ENCODE measurements around a stretch of chr4.

- PRO-cap: no peak
Observed at GRCh38 chr4:185932075-185932511, 120.1 kb upstream of the SORBS2 start.

GRCh38 chr4:186069666-186069994 lies 674 bp downstream of the TLR3 start:
- PRO-cap: no peak

DNA sequence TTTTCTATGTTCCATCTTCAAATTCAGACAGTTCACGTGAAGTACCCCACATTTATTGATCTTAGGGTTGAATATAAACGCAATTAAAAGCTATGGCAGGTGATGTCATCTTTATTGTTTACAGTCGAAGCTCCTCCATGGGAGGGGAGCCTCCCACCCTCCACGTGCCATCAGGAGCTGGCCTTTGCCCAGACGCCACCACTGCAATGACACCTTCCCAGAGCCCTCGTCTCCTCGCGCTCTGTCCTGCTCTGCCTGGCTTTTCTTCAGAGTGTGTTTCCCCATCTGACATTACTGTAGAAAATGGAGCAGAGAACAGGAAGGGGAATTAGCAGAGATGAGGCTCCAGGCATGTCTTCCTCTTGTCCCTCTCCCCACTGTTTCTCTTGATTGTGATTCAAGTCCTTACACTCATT lies 18.8 kb upstream of the CYP4V2 start:
- PRO-cap: no peak

DNA sequence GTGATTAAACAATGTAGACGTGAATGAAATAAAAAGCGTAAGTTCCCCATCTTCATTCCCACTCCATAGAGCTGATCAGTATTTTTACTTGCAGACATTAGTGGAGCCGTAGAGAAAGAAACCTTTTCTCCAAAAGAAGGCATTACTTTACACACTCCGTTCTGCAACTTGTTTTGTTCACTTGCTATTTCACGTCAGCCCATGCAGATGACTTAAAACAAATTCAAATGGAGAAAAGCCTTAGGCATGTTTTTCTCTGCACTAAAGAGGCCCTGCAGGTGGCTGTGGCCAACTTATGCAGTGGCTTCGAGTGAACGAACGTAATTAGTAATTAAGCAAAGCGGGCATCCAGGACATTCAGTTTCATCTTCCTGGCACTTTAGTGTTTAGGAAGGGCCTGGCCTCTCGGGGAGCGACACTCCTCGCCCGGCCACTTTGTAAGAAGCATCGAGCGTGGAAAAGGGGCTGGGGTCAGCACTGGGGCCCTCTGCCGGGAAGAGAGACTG lies 934 bp upstream of the CYP4V2 start:
- PRO-cap: unidirectional peak, plus-strand start at position 382 of the sequence

GRCh38 chr4:186190886-186191127 lies 560 bp upstream of the CYP4V2 start:
- PRO-cap: no peak

DNA sequence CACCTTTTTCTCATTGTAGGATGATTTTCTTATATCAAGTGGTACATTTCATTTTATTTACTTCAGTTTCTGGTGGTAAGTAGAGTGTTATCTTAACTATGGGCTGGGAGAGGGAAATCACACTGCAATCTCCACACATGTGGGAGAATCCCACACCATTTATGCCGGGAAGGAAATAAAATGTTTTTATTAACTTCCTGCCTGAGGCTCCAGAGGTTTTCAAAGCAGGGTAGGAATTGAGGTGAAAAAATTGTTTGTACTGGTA lies 1.1 kb downstream of the F11 start:
- PRO-cap: no peak

- PRO-cap: no peak
Observed at GRCh38 chr4:186350548-186350957, 84.6 kb downstream of the F11 start.

DNA sequence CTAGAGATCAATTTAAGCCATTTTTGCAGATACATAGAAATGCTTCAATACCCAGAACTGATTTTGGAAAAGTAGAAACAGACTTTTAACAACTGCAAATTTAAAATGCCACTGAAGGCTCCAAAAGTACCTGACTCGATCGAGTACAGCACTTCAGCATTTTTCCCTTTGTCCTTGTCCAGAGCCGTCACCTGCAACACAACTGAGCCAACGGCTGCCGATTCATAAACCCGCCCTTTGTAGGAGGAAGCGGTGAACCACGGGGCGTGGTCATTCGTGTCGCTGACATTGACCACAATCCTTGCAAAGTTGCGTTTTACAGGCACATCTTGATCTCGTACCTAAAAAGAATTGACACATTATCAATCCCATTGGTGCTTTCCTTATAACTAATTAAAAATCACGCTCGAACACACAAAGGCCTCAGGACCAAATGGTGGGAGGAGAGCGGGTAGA lies 72.7 kb upstream of the MTNR1A start:
- PRO-cap: no peak

- PRO-cap: no peak
Observed at GRCh38 chr4:186666039-186666827, 57.4 kb downstream of the FAT1 start.

- PRO-cap: no peak
Observed at GRCh38 chr4:186703934-186704481, 19.6 kb downstream of the FAT1 start.

DNA sequence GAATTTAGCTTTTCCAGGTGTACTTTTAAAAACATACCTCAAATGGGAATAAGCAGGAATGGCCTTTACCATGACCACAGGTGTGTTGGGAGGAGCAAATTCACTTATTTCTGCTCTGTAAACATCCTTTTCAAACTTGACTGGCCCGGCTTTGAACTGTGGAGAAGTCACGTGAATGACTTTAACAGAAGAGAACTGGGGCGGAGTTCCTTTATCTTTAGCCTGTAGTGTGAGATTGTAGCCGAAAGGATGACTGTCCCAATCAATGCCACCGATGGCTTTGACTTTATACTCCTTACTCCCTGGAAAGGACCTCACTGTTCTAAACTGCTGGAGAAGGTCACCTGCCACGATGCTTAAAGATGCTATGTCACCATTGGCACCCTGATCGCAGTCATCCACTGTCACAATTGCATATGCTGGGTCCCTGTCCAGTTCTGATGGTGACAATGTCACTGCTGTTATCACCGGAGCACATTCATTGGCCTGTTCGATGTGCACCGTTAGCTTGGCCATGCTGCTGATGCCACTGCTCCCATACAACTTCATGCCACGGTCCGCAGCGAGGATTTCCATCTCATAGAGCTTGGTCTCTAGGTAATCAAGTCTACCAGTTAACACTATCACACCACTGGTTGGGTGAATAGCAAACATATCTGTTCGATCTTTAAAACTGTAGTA lies 14.9 kb downstream of the FAT1 start:
- PRO-cap: no peak

DNA sequence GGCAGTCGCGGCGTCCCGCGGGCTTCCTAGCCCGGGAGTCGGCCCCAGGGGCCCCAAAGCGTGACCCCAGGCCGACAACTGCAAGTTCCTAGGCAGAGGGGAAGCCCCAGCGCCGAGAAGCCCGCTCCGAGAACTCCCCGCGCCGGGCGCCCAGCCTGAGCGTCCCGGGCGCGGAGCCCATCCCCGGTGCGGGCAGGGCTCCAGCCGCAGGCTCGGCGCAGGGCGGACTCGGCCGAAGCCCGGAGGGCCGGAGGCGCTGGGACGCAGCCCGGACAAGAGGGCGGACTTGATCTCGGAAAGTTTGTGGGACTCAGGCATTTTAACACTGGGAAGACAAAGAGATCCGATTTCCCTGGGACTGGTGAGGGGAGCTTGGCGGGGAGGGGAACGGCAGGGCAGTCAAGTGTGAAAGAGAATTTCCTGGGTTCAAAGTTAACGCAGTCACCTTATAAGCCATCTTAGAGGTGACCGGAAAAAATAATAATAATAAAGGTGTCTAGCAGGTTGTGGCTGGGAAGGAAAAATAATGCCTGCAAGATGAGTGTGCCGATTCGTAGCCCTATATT lies 940 bp upstream of the FAT1 start:
- PRO-cap: bidirectional peak, plus-strand start at position 225 of the sequence, minus-strand start at position 163 of the sequence

GRCh38 chr4:186755803-186756359 lies 32.2 kb upstream of the FAT1 start:
- PRO-cap: no peak

DNA sequence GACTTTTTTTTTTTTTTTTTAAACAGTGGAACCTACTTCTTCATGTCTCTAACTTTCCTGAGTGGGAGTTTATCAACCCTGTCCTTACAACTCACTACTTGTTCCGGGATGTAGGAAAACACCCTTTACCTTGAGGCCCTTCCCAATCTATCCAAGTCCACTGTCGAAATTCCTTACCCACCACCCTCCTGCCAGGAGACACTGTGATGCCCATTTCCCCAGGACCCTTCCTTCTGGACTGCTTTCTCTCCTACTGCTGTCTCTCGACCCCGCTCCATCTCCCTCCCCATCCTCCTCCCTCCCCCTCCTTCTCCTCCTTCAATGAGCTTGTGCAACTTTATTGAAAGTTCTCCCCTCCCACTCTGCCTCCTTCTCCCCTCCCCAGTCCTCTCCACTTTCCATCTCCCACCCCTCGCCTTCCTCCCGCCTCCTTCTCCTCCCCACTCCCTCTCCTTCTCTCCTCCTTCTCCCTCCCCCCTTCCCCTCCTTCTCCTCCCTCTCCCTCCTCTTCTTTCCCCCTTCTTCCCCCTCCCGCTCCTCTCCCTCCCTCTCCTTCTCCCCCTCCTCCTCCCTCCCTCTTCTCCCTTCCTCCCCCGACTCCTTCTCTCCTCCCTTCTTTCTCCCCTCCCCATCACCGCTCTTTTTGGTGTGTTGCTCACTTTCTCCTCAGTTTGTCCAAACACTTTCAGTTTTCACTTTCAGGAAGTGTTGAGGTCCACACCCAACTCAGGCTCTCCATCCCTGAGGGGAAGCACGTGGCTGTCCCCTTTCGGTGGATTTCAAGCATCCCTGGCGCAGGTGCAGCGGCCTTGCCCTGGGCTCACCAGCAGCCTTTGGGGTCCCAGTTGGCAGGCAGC lies 116.7 kb upstream of the FAT1 start:
- PRO-cap: unidirectional peak, minus-strand start at position 288 of the sequence

DNA sequence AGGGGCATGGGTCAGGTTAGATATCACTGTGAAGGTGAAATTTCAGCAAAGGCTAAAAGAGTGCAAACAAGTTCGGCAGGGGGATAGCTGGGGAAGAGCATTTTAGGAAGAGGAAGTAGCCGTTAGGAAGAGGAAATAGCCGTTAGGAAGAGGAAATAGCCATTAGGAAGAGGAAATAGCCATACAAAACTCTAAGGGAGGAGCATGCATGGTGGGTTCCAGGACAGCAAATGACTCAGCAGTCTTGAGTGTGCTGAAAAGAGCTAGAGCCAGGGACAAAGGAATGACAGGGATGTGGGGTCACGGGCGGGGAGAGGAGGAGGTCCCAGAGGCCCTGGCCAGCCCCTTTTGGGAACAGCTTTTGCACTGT lies 882.5 kb downstream of the TRIML1 start:
- PRO-cap: no peak

DNA sequence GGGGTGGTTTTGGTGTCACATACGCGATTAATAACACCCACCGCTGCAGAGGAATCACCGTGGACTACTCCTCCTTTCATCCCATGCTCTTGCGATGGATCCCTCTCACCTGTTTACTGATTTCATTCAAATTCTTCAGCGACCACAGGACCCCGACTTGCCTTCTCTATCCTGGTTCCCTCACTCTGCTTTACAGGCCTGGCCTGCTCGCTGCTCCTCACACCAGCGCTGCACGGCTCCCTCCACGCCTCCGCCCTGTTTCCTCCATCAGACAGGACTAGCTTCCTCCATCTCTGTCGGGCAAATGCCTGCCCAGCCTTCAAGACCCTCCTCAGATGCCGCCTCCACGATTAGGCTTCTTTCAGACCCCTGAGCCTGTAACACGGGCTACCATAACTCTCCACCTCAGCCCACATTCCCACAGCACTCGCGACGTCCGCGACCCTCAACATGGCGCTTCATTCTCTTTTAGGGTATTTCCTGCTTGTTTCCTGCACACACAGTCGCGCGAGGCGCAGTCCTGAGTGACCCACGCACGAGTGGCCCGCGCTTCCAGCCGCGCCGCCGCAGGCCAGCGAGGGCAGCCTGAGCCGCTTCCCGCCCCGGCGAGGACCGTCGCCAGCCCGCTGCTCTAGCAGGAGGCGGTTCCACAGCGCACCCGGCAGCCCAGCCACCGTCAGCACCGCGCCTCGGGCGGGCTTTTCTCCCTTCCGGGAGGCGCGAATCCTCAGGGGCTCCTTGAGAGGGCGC lies 488 bp upstream of the FRG1 start:
- PRO-cap: bidirectional peak, plus-strand start outside the sequence, minus-strand start at position 633 of the sequence

DNA sequence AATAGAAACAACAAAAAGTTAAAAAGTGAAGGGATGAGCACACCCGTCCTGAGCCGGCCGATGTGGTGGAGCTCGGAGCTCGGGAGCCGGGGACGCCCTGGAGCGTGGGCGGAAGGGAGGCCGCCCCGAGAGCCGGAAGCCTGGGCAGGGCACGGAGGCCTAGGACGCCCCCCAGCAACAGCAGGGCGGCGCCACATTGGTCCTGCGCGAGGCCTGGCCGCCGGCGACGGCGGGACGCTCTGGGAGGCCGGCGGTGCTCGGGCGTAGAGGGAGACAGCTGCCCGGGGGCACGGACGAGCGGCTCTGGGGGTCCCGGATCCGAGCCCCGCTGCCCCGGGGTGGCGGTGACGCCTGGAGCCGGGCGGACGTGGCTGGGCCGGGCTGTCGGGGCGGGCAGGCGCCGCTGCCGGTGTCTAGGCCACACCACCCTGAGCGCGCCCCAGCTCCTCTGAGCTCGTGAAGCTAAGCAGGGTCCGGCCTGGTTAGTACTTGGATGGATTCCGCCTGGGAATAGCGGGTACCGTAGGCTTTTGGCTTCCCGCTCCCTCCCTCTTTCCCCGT lies 12.2 kb downstream of the FRG2 start:
- PRO-cap: no peak

DNA sequence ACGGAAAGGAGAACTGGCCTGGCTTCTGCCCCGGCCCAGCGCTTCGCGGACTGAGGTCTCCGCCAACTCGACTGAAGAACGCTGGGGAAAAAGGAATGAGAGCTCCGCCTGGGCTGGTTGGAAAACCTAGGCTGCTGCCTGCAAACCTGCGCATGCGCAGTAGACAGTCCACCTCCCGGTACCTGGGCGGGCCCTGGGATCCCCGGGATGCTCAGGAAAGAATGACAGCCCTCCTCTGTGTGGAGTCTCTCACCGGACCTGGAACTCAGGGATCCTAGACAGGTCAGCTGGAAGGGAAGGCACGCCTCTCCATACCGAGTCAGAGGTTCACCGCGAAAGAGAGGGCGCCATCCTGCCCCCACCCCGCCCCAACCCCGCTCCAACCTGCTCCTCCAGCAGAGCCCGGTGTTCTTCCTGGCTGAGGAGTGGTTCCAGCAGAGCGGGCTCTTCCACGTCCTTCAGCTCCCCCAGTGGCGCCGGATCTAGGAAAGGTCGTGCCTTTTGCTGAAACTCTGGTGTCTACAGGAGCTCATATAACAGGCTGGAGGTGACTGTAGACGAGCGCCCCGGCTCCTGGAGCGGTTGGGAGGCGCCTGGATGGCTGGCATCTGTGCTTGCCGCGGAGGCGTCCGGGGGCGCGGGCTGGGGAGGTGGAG lies 5.9 kb downstream of the FRG2 start:
- PRO-cap: no peak

All from right cardiac atrium (tissue), 1 donor.